Tibial nerve (tissue), 3 donors: ENCODE measurements around the gene RPL37.

DNA sequence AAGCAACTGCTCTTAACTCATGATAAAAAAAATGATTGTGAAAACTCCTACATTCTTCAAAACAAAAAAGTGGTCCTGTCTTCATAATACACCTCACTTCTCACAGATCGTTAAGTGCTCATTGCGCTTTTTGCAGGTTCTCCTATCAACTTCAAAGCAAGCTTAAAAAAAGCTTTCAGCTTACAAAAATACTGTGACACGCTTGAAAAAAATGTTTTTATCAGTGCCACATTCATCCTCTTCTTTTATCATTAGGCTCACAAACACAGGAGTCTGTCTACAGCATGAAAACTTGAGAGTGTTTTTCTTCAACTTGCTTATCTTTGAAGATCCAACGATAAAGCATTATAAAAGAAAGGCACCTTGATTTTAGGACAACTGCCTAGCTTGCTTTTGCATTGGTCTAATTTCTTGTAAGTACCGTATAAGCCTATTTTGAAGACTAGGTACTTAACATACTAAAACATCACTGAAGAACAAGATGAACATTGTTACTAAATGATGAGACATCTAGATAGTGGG, 32.3 kb downstream of the FYB1 start:
- PRO-cap = no peak
- RAMPAGE, long total RNA, 3 experiments = no peak in any of the 3 experiments

GRCh38 chr5:39191105-39191688, 28.2 kb downstream of the FYB1 start:
- PRO-cap = no peak
- RAMPAGE, long total RNA, 3 experiments = no peak in any of the 3 experiments

DNA sequence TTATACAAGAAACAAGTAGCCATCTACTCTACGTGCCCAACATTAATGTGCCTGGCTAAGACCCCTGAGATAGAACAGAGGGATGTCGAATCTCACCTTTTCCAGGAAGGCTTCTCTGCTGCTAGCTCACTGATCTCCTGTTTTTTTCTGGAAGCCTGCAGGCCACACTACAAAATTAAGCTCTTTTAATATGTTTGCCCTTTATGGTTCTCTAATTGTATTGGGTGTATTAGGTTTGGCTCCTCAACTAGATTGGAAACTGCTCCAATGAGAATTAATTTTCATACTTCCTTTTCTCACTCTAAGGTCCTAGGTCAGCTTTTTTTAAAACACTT, 54.9 kb upstream of the FYB1 start:
- PRO-cap = no peak
- RAMPAGE, long total RNA, 3 experiments = start-site peak on the minus strand in 1 of 3 experiments, centred at position 202 of the sequence, 45 reads per replicate

DNA sequence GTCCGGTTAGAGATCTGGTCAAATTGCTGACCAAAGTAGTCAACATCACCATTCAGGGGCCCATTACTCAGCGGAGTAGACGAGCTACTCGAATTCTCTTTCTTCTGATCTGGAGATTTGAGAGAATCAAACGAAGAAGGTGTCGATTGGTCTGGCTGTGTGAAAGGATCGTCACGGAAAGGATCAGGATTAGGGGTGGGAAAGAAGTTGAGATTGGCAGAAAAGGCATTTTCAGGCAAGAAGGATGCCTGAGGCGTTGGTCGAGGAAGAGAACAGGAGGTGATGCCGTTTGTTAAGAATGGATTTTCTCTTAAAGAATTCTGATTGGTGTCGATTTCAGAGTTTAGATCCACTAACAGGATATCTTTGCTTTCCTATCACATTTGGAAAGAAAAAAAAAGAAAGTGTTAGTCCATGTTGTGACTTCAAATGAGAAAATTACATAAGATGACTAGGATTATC, 18.6 kb upstream of the C9 start:
- PRO-cap = no peak
- RAMPAGE, long total RNA, 3 experiments = no peak in any of the 3 experiments

GRCh38 chr5:39410963-39411436, 13.8 kb downstream of the DAB2 start:
- PRO-cap = unidirectional peak, plus-strand start at chr5:39411339
- RAMPAGE, long total RNA, 3 experiments = no peak in any of the 3 experiments

DNA sequence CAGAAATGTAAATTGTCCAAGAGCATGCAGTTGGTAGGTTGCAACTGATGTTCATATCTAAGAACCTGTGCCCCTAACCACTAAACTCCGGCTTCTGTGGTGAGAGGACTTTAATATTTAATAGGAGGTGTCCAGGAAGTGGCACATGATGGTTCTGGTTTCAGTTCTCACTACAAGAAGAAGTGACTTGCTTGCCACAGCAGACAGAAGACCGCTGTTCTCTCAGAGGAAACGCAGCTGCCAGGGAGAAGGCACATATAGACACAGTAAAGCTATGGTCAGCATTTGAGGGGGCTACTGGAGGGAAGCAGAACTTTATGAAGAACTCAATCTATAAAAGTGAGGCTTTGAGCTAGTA, 36.2 kb upstream of the DAB2 start:
- PRO-cap = no peak
- RAMPAGE, long total RNA, 3 experiments = no peak in any of the 3 experiments

DNA sequence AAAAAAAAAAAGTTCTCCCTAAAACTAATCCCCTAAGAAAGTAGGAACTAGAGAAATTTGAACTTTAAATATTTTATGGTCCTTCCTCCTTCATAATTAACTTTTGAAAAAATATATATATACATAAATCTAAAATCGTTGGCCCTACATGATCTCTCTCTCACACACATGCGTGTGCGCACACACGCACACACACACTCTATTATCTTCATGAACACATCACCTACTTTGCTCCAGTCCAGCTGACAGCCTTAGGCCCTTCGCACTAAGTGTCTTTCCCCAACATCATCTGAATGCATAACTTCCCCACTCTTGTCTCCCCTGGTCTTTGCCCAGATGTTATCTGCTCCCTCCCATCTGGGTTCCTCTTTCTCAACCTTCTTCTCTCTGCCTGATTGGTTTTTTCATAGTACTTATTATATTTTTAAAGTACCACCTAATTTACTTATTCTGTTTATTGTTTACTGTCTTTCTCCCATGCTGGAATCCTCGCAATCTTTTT, 291.5 kb upstream of the PTGER4 start:
- PRO-cap = no peak
- RAMPAGE, long total RNA, 3 experiments = no peak in any of the 3 experiments

GRCh38 chr5:40486297-40486936, 193.3 kb upstream of the PTGER4 start:
- PRO-cap = no peak
- RAMPAGE, long total RNA, 3 experiments = no peak in any of the 3 experiments

- PRO-cap = no peak
- RAMPAGE, long total RNA, 3 experiments = no peak in any of the 3 experiments
Measured at GRCh38 chr5:40541046-40541605, 138.6 kb upstream of the PTGER4 start.

DNA sequence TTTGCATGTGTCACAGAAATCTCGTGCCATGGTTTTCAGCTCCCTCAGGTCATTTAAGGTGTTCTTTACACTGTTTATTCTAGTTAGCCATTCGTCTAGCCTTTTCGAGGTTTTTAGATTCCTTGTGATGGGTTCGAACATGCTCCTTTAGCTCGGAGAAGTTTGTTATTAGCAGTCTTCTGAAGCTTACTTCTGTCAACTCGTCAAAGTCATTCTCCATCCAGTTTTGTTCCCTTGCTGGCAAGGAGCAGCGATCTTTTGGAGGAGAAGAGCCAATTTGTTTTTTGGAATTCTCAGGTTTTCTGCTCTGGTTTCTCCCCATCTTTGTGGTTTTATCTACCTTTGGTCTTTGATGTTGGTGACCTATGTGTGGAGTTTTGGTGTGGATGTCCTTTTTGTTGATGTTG, 113.5 kb upstream of the PTGER4 start:
- PRO-cap = no peak
- RAMPAGE, long total RNA, 3 experiments = no peak in any of the 3 experiments

GRCh38 chr5:40615365-40616167, 64.1 kb upstream of the PTGER4 start:
- PRO-cap = no peak
- RAMPAGE, long total RNA, 3 experiments = no peak in any of the 3 experiments

DNA sequence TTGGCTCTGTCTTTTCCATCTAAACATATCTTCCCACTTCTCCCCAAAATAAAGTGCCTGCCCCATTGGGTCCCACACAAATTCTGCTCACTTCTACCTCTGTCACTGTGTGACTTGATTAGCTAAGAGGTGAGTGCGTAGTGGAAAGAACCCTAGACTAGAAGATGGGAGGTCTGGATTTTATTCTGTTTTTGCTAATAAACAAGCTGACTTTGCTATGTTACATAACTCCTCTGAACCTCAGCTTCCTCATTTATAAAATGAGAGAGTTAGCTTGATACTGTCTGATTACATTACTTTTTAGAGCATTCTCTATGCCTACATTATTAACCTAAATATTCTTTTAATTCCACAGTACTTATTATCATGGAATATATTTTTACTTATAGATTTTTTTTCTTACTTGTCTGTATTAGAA, 51.3 kb upstream of the PTGER4 start:
- PRO-cap = no peak
- RAMPAGE, long total RNA, 3 experiments = no peak in any of the 3 experiments

DNA sequence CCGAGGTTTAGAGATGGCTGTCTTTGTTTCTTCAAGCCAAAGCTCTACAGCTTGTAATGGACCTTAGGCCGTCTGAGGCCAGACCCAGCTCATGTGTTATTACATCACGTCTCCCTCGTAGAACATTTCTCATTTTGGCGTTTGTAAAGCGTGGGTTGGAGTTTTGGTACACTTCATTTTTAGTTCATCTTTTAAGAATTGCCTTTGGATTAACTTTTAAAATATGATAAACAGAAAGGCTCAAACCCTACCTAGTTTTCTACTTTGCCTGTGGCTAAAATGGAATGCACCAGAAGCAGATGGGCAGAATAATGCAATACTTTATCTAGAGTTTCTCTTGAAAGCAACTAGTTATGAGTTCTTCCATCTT, 3.0 kb downstream of the PTGER4 start:
- PRO-cap = no peak
- RAMPAGE, long total RNA, 3 experiments = no peak in any of the 3 experiments

DNA sequence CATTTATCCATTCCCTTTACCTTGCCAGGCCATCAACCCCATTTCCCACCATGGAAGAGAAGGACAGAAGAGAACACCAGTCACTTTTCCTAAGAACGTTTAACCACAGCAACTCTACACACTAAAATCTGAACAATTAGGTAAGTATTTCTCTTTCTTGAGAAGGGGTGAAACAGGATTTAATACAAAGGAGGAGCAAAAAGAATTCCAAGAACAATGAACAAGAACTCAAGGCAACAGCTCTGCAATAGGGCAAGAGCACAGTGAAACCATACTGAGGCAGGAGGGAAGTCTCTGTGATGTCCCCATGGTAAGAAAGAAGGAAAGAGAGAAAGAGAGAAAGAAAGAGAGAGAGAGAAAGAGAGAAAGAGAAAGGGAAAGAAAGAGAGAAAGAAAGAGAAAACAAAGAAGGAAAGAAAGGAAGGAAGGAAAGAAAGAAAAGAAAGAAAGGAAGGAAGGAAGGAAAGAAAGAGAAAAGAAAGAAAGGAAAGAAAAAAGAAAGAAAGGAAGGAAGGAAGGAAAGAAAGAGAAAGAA, 17.0 kb downstream of the PTGER4 start:
- PRO-cap = no peak
- RAMPAGE, long total RNA, 3 experiments = no peak in any of the 3 experiments

GRCh38 chr5:40835138-40835909, at the start of gene RPL37:
Gene RPL37 (minus strand): TSS chr5:40835222.
- PRO-cap = bidirectional peak, plus-strand start at chr5:40835371, minus-strand start at chr5:40835212
- RAMPAGE, long total RNA, 3 experiments = start-site peak on the minus strand in 3 of 3 experiments, at chr5:40835193-40835223 at its widest, 207 to 4,827 reads per replicate

DNA sequence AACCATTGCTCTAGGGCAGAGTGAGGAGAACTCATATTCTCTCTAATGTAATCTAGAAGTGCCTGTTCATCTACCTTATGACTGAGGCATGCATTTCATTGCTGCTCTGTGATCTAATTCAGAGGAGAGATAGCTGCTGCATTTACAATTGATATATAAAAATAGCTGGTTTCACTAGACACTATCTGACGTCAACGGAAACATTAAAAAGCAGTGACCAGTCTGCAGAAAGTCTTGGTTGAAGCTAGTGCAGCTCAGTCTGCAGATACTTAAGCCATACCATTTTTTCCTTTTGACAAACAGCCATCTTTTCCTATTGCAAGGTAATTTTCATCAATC, 72.9 kb upstream of the C6 start:
- PRO-cap = no peak
- RAMPAGE, long total RNA, 3 experiments = no peak in any of the 3 experiments

GRCh38 chr5:41418518-41419163, 91.8 kb downstream of the PLCXD3 start:
- PRO-cap = no peak
- RAMPAGE, long total RNA, 3 experiments = no peak in any of the 3 experiments

DNA sequence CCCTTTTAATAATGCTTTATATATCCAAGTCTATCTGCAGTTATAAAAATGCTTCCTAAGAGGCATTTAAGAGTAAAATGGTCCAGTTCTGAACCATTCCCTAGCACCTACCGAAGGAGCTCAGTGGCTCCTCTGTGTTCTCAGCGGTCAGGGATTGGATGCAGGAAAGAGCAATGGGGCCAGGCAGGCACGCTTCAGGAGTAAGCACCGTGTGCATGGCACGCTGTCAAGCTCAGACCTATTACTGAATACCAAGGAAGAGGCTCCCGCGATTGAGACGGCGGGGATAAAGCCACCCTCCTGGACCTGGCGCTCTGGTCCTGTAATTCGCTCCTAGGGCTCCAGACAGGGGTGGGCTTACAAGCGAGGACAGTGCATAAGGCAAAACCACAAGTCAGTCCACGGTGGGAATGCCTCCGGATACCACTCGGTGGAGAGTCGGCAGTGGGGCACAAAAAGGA, 1.1 kb downstream of the OXCT1 start:
- PRO-cap = no peak
- RAMPAGE, long total RNA, 3 experiments = no peak in any of the 3 experiments

DNA sequence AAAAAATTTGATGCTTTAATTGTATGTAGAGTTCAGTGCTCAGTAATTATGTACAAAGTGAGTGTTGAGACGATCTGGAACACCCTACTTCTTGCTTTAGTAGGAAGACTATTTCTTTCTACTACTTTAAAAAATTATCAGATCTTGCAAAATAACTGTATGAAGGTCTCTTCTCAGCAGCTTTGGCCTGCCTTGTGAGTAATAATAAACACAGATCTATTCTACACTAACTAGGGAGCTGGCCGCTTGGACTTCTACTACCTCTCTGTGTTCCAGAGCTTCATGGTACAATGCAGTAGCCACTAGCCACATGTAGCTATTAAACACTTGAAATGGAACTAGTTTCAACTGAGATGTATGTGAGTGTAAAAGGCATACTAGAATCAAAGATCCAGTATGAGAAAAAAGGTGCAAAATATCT, 131.1 kb downstream of the GHR start:
- PRO-cap = no peak
- RAMPAGE, long total RNA, 3 experiments = no peak in any of the 3 experiments

- PRO-cap = no peak
- RAMPAGE, long total RNA, 3 experiments = no peak in any of the 3 experiments
Measured at GRCh38 chr5:42694834-42695276, 61.8 kb upstream of the CCDC152 start.